A375 (cell line): ENCODE results near the gene POU2AF3.

DNA sequence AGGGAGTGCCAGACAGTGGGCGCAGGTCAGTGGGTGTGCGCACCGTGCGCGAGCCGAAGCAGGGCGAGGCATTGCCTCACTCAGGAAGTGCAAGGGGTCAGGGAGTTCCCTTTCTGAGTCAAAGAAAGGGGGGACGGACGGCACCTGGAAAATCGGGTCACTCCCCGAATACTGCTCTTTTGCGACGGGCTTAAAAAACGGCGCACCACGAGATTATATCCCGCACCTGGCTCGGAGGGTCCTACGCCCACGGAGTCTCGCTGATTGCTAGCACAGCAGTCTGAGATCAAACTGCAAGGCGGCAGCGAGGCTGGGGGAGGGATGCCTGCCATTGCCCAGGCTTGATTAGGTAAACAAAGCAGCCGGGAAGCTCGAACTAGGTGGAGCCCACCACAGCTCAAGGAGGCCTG, 37.9 kb downstream of the ATM start:
- RAMPAGE, long total RNA = no peak

DNA sequence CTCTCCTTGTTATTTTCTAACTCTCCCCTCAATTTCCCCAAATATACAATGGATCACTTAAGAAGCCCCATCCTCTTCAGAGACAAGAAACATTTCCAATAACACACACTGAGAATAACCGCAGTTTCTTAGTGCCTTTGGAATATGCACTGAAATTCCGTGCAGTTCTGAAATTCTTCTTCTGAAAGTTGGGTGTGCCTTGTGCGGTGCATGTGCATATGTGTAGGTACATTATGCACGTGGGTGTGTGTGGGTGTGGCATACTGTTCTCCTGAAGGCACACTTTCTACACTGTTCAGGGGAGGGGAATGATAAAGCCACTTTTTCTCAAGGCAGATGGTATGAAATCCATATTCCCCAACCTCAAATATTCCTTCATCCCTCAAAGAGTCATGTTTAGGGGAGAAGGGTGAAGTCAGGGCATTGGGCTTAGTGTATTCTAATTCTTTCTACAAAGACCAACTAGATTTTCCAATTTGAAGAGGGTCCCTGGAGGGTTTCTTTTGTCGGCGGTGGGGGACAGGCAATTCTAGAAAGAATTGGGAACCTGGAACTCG, 1.6 kb downstream of the EXPH5 start:
- RAMPAGE, long total RNA = no peak

DNA sequence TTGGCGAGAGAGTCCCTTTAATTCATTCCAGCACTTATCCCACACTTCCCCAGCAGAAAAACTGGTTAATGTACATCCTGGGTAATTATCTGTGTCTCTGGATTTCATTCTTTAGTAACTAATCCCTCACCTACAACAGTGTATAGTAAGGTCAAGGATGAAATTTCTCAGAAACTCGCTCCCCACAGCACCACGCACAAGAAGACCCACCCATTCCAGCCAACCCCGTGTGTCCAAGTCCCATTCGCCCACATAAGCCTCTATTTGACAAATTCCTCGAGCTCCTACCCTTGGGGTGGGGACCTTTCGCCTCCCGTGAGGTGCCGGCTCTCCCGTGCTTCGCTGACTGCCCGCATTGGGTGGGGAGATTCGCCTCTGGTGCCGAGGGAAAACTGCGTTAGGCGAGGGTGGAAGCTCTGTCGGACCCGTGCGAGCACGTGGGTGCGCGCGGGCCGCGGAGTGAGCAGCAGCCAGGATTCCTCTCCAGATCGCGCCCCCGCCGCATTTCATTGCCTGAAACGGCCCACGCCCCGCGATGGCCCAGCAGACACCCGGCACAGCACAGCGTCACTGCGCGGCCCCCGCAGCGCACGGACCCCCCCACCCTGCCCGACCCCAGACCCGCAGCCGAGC, 887 bp downstream of the EXPH5 start:
- RAMPAGE, long total RNA = no peak

DNA sequence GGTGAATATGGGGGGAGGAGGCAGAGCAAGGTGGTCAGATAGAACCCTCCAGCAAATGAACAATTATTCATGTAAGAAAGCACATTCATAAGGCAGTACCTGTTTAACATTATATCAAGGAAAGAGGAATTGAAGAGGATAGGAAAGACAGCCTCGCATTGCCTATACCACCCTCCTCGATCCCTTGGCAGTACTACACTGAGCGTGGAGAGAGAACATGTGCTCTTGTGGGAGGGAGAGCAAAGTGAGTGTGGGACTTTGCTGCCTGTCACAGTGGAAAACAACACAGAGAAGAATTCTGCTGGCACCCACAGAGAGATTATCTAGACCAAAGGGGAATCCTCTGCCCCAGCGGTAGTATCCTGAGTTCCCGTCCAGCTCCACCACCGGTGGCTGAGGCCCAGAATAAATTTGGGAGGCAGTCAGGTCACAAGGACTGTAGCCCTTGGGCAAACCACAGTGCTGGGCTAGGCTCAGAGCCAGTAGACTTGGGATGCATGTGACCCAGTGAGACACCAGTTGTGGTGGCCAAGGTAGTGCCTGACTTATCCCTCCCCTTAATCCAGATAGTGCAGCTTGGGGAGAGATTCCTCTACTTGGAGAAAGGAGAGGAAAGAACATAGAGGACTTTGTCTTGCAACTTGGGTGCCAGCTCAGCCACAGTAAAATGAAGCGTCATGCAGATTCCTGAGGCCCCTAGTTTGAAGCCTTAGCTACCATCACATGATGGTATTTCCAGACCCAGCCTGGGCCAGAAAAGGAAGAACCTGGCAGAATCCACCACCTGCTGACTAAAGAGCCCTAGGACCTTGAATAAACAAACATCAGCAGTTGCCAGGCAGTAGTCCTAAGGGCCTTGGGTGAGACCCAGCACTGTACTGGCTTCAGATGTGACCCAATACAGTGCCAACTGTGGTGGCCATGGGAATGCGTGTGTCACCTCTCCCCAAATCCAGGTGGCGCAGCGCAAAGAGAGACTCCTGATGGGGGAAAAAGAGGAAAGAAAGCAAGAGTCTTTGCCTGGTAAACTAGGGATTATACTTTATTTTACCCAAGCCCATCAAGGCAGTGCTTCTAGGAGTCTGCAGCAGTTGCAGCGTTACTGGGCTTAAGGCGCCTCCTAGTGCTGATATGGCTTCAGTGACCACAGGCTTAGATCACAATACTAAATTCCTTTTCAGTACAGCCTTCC, 17.1 kb upstream of the DDX10 start:
- RAMPAGE, long total RNA = no peak

DNA sequence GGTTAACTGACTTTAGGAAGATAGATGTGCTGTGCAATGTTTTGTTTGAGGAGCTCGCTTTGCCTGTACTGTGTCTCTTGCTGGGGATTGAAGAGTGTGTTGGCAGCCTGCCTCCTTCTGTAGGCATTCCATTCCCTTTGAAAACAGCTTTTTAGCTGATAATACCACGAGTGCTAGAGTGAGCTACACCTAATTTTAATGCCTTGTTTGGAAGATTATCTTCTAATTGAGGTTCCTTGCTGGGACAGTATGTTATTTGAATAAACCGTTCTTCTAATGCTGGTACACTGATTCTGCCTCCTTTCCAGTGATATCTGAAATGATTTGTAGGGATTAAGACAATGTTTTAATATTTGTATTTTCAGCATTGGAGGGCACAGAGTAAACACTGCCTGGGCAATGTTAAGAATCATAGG, 7.3 kb downstream of the DDX10 start:
- RAMPAGE, long total RNA = no peak

DNA sequence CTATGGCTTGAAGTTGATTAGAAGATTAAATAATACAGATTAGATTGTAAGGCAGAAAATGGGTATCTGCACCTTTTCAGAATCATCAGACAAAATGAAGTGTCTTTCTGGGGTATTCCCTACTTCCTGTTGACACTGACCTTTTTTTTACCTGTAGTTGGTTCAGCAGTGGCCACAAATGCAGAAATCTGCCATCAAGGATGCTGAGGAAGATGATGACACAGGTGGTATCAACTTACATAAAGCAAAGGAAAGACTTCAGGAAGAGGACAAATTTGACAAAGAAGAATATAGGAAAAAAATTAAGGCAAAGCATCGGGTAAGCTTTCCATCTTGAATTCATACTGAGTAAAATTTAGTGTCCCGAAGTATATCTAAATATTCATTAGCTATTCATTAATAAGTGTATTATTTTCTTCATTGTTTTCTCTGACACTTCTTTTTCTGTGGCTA, 176.3 kb downstream of the DDX10 start:
- RAMPAGE, long total RNA = no peak

- RAMPAGE, long total RNA = no peak
Measured at GRCh38 chr11:109123844-109124233, 298.2 kb upstream of the C11orf87 start.

GRCh38 chr11:110068945-110069883, 24.0 kb upstream of the ZC3H12C start:
- RAMPAGE, long total RNA = no peak

DNA sequence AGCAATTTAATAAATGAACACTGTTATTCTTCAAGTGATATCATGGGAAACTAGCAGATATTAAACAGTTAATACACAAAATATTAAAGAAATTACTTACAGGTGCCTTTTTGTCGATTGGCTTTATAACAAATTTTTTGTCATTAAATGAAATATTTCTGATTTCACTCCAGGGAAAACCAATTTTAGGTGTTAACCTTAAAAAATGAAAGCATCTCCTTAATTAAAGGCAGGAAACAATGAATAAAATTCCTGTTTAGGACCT, 41.3 kb downstream of the RDX start:
- RAMPAGE, long total RNA = no peak

DNA sequence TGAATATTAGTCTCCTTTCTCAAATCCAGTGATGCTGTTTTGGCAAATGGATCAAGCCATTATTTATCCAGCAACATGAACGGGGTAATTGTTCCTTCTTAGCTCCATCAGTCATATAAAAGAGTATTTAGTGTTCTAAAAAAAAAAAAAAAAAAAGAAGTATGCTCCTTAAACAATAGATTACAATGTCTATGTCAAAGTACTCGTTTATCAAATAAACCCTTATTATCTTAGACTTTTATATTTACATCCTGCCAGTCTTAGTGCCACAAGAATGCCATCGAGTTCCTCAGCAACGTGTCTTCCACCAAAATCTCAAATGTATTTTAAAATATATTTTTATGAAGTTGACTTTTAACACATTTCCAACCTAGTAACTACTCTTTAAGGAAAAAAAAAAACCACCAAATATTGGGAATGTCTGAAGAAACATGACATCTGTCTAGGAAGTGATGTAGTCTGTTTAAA, 1.2 kb downstream of the RDX start:
- RAMPAGE, long total RNA = no peak

GRCh38 chr11:110710803-110711419, 1.3 kb downstream of the ARHGAP20 start:
- RAMPAGE, long total RNA = no peak

DNA sequence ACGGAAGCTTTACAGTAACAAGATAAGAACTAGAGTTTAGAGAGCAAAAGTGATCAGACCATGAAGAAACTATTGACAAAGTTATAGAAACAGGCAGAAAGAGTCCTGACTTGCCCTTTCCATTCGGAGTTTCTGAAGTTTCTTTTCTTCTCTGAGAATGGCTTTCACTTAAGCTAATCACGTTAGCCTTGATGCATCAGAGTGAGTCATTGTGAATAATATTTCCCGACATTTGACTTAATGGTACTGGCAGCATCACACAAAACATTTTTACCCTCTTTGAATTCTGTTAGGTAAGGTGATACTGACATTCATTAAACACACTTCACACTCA, 120.7 kb upstream of the ARHGAP20 start:
- RAMPAGE, long total RNA = no peak

DNA sequence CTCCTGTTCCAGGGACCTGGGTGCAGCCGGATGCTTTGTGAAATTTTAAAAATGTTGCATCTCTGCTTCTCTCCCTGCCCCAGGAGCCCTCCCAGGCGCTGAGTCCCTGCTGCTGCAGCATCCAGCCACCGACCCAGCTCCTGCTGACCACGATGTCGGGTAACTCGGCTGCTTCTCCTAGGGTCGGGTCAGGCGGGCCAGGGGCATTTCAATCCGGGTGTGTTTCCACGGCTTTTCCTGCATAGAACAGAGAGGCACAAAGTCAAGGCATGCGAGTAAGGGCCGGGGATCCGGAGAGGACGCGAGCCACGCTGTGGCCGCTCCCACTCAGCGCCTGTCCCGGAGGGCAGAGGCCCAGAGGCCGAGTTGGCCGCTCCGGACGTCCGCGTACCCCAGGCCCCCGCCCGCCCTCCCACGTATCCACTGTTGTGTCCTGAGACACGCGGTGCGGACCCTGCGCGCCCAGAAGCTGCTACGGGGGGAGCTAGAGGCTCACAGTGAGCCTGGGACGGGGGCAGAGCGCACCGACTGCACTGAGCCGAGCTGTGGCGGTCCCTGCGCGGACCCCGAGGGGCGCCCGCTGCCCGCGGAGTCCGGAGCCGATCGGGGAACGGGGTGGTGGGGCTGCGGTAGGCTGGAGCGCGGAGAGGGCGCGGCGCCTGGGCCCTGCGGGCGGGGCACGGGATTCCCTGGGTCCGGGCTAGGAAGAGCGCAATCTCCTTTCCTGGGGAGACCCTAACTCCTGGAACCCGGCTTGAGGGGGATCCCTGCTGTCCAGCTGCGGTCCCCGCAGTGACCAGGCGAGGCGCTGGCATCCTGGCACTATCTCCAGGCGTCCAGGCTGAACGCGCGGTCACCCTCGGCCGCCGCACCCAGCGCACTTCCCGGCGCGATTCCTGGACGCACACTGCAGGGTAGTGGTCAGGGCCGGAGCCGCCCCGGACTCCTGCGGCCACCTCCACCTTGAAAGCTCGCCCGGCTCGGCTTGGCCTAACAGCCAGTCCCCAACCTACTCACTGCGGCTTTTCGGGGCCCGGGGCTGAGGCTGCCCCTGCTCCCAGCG, at the start of gene POU2AF3:
POU2AF3 (plus strand) TSS at position 117 of the 1,063 bp plus-strand sequence.
- RAMPAGE, long total RNA = no peak

- RAMPAGE, long total RNA = no peak
Measured at GRCh38 chr11:111439028-111439500, 60.0 kb upstream of the POU2AF1 start.

- RAMPAGE, long total RNA = no peak
Measured at GRCh38 chr11:111624502-111625165, 22.4 kb downstream of the SIK2 start.

DNA sequence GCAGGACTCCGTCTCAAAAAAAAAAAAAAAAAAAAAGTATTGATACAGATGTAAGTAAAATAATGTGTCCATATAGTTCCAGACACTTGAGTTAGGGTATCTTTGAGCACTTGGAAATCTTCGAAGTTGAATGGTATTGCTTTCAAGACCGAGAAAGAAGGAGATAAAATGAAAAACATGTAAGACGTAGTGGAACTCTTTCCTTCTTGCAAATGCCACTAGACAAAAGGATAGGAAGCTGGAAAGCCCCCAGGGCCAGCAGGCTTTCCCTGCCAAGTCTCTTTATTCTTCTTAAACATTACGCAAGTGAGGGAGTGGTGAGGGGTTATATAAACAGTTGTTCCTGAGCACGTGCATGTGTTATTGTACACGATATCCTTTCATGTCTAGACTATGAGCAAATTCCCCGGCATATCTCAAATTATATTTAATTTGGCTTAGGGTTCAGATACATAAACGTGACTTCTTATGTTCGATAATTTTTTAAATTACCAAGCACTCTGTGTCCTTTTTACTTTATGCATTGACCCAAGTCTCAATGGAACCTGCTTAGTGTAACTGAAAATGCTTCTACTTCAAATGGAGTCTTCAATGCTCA, 59.1 kb downstream of the PPP2R1B start:
- RAMPAGE, long total RNA = no peak

DNA sequence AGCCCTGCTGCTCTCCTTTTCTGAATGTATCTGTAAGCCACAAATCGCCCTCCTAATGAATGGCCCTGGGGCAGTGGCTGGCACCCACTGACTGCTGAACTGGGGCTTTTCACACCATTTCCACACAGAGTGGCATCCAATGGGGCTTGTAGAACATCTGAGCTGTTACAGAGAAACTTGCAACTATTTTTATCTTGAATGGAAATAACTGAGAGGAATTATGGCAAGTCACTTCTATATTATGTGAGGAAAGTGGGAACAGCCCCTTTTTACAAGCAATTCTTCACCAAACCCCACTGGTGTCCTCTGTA, 29.4 kb downstream of the PPP2R1B start:
- RAMPAGE, long total RNA = no peak

GRCh38 chr11:111763202-111763634, 3.0 kb downstream of the PPP2R1B start:
- RAMPAGE, long total RNA = no peak

GRCh38 chr11:111787877-111788664, 21.9 kb upstream of the PPP2R1B start:
- RAMPAGE, long total RNA = no peak

DNA sequence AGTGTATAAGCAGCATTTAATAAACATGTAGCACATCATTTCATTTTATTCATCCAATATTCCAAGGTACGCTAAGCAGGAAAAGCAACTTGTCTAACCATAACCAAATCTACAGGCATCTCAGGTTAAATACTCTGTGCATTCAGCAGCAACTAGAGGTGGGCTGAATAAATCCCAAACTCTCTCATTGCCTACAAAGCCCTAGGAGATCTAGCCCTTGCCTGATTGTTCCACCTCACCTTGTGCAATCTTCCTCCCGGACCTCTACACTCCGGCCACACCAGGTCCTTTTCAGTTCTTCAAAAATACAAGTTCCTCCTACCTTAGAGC, 25.2 kb upstream of the PPP2R1B start:
- RAMPAGE, long total RNA = no peak